OCI-LY7 (cell line): ENCODE measurements around the gene DNAJC22.

GRCh38 chr12:48282961-48283191, 45.9 kb upstream of the H1-7 start:
- PRO-cap = no peak
- RAMPAGE, long total RNA = no peak

DNA sequence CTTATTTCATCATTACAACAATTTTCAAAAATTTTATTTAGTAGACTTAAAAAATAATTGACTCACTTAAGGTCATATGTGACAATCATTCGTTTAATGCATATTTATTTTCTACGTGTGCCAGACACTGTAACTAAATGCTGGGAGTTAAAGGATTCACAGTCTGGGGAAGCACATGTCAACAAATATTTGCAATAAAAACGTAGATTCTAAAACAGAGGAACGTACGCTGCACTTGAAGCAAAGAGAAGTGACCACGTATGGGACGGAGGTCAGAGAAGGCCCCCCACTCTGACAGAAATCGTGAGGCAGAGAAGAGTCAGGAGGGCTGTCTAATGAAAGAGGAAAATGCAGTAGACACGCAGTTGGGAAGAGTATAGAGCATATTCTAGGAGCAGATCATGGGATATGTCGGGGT, 1.1 kb upstream of the ZNF641 start:
- PRO-cap = no peak
- RAMPAGE, long total RNA = no peak

- PRO-cap = unidirectional peak, plus-strand start at chr12:48681530; unidirectional peak, plus-strand start at chr12:48681577; bidirectional peak, plus-strand start at chr12:48681975, minus-strand start at chr12:48682023
- RAMPAGE, long total RNA = no peak
Measured at GRCh38 chr12:48681145-48682090, 620 bp downstream of the KANSL2 start.

GRCh38 chr12:48777927-48778705, 10.8 kb downstream of the ADCY6 start:
- PRO-cap = no peak
- RAMPAGE, long total RNA = no peak

GRCh38 chr12:48781225-48782067, 7.4 kb downstream of the ADCY6 start:
- PRO-cap = no peak
- RAMPAGE, long total RNA = no peak

- PRO-cap = bidirectional peak, plus-strand start at chr12:48815192, minus-strand start at chr12:48815185; bidirectional peak, plus-strand start at chr12:48815408, minus-strand start at chr12:48815426; unidirectional peak, minus-strand start at chr12:48815630
- RAMPAGE, long total RNA = no peak
Measured at GRCh38 chr12:48815078-48815805, 3.1 kb upstream of the CACNB3 start.

GRCh38 chr12:48853068-48853692, 1.2 kb upstream of the DDX23 start:
- PRO-cap = unidirectional peak, minus-strand start at chr12:48853355
- RAMPAGE, long total RNA = no peak

GRCh38 chr12:48861082-48861732, 4.5 kb downstream of the RND1 start:
- PRO-cap = no peak
- RAMPAGE, long total RNA = no peak

DNA sequence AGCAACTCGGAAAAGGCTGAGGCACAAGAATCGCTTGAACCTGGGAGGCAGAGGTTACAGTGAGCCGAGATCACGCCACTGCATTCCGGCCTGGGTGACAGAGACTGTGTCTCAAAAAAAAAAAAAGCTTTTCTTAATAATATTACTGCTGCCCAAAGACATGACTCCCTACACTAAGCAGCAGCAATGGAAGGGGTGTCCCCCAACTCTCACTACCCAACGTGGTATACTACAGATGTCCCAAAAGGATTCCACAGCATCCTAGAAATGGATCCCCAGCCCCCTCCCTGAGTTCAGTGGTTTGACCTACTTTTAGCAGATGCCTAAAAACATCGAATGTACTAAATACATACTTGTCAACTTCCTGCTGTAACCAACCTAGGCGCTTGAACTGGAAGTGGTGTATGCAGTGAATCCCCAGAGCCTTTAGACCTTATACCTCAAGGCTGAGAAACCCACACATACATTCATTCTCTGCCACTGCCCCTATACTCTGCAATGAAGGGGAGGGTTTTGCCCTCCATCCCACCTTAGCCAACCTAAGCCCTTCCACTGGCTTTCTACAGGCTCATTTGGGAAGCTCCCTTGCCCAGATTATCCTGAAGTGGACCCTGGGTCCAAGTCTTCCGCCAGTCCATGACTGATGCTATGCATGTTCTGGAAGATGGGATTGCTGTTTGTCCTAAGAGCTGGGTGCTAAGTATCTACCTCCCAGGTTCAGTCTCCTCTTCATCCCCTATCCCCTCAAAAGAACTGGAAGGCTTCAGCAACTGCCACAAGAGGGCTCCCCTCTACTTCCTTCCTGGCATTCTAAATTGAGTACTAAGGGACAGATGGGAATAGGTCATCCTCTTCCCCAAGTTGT, 8.7 kb upstream of the FKBP11 start:
- PRO-cap = no peak
- RAMPAGE, long total RNA = no peak

DNA sequence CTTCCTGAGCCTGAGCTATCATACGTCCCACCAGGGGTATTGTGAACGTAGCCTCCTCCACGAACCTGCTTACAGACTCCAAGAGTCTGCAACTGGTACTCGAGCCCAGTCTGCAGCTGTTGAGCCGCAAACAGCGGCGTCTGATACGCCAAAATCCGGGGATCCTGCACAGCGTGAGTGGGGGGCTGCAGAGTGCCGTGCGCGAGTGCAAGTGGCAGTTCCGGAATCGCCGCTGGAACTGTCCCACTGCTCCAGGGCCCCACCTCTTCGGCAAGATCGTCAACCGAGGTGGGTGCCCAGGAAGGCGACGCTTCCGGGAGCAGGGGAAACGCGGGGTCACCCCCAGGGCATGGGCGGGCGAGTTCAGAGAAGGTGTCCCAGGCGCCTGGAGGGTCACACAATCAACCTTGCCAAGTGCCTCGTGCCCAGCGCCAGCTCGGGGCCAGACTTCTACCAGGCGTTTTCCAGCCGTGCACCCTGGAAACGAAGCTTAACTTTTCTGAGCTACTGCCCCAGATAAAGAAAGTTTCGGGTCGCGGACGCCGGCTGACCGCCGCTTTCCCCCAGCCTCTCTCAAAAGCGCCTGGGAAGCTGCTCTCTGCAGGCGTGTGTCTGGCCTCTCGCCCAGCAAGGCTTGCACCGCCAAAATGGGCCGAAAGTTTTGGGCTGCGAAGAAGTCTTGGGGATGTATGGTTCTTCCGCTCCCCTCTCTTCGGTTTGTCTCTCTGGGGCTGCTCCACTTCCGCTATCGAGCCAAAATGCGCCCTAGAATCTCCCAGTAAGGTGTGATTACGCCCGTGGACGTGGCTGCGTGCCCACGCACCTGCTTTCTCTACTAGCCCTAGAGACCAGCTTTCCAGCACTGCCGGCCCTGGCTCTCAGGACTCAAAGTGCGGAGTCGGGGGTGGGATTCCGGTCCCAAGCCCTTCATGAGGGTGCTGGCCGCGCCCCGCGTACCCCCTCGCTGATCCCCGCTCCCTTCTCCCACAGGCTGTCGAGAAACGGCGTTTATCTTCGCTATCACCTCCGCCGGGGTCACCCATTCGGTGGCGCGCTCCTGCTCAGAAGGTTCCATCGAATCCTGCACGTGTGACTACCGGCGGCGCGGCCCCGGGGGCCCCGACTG, 1.7 kb downstream of the WNT1 start:
- PRO-cap = no peak
- RAMPAGE, long total RNA = no peak

GRCh38 chr12:49019099-49019494, 521 bp upstream of the PRKAG1 start:
- PRO-cap = no peak
- RAMPAGE, long total RNA = no peak

GRCh38 chr12:49088003-49088633, 6.5 kb downstream of the DHH start:
- PRO-cap = bidirectional peak, plus-strand start at chr12:49088475, minus-strand start at chr12:49088390
- RAMPAGE, long total RNA = no peak

DNA sequence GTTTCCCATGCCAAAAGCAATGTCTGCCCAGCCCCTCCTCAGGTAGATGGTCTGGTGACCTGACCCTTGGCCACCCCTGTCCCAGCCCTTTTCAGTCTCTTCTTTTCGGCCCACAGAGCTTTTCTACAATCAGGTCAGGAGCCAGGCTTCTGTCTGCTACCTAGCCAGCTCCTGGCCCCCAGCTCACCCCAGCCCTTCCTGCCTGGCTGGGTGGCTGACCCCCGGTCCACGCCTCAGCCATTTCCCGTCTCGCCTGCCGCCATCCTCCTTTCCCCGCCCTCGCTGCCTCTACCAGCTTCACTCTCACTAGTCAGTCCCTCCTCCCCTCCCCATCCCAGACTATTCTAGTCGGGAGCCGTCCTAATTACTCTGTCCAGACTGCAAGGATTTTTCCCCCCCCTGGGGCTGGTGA, 918 bp downstream of the DHH start:
- PRO-cap = no peak
- RAMPAGE, long total RNA = no peak

- PRO-cap = no peak
- RAMPAGE, long total RNA = no peak
Measured at GRCh38 chr12:49105434-49105940, 5.2 kb downstream of the LMBR1L start.

GRCh38 chr12:49161246-49161715, 27.6 kb downstream of the TUBA1A start:
- PRO-cap = unidirectional peak, plus-strand start at chr12:49161528
- RAMPAGE, long total RNA = no peak

DNA sequence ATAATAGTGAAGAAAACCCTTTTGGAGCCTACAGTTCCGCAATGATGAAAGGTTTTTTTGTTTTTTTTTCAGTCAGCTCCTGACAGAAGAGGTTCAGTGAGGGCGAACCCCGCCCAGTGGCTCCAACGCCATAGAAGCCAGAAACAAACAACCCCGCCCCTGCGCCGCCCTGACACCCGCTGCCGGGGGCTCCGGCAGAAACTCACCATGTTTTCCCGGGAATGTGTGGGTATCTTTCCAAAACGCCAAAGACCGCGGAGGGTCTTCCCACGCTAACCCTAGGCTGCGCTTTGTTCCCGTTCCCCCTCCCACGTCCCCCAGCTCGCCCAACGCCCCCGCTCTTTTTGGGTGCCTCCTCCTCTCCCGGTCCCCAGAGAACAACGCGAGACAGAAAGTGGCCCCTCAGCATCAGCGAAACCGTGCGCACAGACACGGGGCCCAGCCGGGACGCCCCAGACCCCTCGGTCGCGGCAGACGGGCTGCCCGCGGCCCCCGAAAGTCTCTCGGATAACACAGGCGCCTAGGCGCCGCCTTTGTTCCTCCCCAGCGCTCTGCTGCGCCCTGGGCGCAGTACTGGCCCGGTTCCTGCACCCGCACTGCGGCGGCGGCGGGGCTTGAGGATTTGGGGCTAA, 553 bp downstream of the TUBA1A start:
- PRO-cap = bidirectional peak, plus-strand start at position 570 of the sequence, minus-strand start at position 572 of the sequence
- RAMPAGE, long total RNA = no peak

DNA sequence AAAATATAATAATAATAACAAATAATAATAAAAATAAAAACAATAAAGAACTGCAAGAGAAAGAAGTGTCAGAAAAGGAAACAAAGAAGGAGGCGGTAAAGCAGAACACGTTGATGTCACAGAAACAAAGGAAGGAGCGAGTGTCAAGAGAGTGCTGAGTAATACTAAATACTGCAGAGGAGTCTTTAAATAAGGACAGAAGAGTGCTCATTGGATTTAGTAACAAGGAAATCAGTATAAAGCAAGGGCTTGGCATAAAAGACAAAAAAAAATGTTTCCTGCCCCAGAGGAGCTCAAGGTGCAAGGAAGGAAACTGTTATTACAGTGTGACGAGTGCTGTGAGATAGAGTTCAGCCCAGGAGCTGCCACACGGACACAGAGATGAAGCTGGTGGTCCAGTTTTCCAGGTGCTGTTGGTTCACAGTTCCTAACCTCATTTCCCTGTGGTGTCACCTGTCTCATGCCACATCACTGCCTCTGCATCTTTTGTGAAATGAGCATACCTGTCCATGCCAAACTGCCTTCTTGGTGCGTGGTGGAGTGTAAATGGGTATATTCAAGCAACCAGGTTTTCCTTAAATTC, 8.4 kb upstream of the TUBA1A start:
- PRO-cap = no peak
- RAMPAGE, long total RNA = no peak

DNA sequence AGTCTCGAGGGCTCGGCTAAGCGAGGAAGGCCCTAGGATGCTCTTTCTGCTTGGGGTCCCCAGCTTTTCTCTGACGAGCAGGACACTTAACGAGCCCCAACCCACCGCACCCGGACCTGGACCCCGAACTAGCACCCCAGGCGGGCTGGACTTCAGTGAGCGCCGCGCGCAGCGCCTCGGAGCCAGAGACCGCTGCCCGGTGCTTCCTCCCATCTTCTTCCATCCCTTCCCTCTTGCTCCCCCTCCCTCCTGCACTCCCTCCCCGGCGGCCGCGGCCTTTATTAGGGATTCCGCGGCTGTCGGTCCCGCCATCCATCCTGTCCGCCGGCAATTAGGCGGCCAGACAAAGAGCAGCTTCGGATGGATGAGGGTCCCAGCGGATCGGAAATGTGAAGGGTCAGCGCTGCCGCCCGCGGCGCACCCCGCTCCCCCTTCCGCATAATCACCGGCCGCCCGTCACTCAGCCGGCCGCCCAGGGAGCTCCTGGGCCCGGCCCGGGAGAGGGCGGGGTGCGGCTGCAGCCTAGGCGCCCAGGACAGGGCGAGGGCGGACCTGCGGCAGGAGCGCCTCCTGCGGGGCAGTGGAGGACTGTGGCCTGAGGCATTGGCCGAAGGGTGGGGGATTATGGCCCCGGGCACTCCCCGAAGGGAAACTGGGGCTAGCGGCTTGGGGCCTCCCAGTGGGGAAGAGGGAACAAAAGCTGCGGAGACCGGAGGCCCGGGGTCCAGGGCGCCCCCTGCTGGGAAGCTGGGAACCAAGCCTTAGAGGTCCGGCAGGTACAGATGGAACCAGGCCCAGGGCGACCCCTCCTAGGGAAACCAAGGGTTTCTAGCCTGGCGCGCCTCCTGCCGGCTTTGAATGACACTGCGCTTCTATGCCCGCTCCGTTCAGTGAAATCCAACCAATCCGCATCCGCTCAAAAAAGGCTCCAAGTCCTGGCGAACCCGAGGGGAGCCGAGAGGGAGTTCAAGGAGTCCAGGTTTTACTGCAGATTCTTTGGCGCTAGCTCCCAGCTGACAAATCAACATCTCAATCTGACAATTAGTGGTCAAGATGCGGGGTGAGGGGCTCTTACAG, 4.5 kb upstream of the DNAJC22 start:
- PRO-cap = no peak
- RAMPAGE, long total RNA = no peak

DNA sequence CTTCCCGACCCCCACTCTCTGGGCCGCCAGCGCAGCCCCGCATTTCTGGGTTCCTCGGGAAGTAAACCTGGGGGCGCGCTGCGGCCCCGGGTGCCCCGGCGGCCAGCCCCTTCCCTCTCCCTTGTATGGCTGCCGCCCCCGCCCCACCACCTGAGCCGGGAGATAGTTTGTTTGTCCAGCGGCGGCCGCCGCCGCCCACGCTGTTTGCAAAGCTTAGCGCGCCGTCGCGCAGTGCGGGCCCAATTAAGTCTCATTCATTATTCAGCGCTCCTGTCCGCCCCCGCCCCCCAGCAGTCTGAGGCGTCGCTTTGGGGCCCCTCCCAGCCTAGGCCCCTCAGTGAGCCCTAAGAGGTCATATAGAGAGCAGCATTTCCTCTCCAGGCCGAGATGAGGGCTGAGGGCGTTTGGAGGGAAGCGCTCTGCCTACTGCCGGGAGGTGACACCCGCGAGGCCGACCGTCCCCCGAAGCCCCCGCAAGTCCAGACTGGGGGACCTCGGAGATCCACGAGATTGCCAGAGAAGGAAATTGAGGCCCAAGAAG, at the start of gene DNAJC22:
DNAJC22 (plus strand) TSS at position 337 of the 541 bp plus-strand sequence.
- PRO-cap = unidirectional peak, plus-strand start at position 385 of the sequence
- RAMPAGE, long total RNA = no peak

GRCh38 chr12:49537208-49538447, 1.2 kb upstream of the KCNH3 start:
- PRO-cap = no peak
- RAMPAGE, long total RNA = no peak